Endothelial cell of umbilical vein (primary cell): ENCODE results near the gene NCL.

- PRO-cap: no peak
CAGE:
- cytosol, long polyA minus RNA: no peak
- cytosol, long polyA plus RNA: no peak
- long polyA plus RNA: no peak
- nucleus, long polyA minus RNA: no peak
- nucleus, long polyA plus RNA: no peak
Measured at GRCh38 chr2:230361502-230361860, 34.5 kb downstream of the SP140L start.

GRCh38 chr2:230409339-230409548 is 6.8 kb upstream of the SP100 start:
- PRO-cap: no peak
CAGE:
- cytosol, long polyA minus RNA: no peak
- cytosol, long polyA plus RNA: no peak
- long polyA plus RNA: no peak
- nucleus, long polyA minus RNA: no peak
- nucleus, long polyA plus RNA: no peak

GRCh38 chr2:230439667-230440083 is 23.7 kb downstream of the SP100 start:
- PRO-cap: no peak
CAGE:
- cytosol, long polyA minus RNA: no peak
- cytosol, long polyA plus RNA: no peak
- long polyA plus RNA: no peak
- nucleus, long polyA minus RNA: no peak
- nucleus, long polyA plus RNA: no peak

GRCh38 chr2:230449304-230449905 is 33.4 kb downstream of the SP100 start:
- PRO-cap: no peak
CAGE:
- cytosol, long polyA minus RNA: no peak
- cytosol, long polyA plus RNA: no peak
- long polyA plus RNA: no peak
- nucleus, long polyA minus RNA: no peak
- nucleus, long polyA plus RNA: no peak

DNA sequence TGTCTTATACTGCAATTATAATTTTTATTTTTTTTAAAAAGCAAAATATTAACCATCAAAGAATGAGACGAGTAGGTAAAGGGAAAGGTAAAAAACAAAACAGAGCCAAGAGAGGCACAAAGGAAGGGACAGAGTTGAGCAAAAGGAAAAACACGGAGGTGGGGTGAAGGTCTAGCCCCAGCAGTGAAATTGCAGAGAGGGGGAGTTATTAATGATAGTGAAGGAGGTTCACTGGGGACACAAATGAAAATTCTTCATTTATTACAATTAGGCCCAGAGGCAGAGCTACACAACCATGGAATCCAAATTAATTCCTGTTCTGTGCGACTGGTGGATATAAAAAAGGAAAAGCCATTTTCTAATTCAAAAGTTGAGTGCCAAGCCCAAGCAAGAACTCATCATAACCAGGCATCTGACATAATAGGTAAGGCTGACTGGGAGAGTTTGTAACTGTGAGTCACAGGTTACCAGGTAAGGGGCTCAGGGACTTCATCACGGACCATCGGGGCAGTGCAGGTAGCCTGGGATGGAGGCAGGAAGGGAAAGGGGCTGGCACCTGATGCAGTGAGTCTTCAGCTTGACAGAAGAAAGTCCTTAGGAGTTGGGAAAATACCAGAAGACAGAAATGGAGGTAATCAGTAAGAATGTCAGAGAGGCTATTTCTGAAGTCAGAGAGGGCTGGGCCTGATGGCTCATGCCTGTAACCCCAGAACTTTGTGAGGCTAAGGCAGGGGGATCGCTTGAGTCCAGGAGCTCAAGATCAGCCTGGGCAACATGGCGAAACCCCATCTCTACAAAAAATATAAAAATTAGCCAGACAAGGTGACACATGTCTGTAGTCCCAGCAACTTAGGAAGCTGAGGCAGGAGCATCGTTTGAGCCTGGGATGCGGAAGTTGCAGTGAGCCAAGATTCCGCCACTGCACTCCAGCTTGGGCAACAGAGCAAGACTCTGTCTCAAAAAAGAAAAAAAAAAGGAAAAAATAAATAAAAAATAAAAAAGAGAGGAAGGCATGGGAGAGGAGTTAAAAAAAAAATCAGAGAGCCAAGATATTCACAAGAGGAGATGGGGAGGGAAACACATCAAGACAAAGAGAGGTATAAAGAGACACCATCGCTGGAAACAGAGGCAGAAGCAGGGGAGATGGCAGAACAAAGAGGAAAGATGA is 45.4 kb downstream of the SP100 start:
- PRO-cap: no peak
CAGE:
- cytosol, long polyA minus RNA: no peak
- cytosol, long polyA plus RNA: no peak
- long polyA plus RNA: no peak
- nucleus, long polyA minus RNA: no peak
- nucleus, long polyA plus RNA: no peak

- PRO-cap: no peak
CAGE:
- cytosol, long polyA minus RNA: no peak
- cytosol, long polyA plus RNA: no peak
- long polyA plus RNA: no peak
- nucleus, long polyA minus RNA: no peak
- nucleus, long polyA plus RNA: no peak
Measured at GRCh38 chr2:230643447-230644475, 68.9 kb upstream of the CAB39 start.

DNA sequence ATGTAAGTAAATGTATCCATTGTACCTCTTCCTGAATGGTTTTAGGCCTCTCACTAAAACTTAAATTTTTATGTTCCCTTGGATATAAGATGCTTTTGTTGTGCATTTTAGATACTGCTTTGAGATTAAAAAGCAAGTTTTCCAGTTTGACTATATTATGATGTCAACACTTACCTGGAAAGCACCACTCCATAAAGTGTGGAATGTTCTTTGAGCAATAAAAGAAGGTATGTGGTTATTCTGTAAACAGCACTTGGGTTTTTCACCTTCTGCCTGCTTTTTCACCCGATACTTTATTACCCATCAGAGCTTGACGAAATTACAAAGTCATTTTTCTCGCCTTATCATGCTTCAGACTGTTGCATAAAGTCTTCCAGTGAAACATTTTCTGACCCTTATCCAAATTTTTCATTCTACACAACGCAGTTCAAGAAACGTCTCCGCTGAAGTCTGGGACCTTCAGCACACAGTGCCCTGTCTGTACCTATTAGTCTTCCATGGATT is 25.1 kb downstream of the CAB39 start:
- PRO-cap: no peak
CAGE:
- cytosol, long polyA minus RNA: no peak
- cytosol, long polyA plus RNA: no peak
- long polyA plus RNA: no peak
- nucleus, long polyA minus RNA: no peak
- nucleus, long polyA plus RNA: no peak

- PRO-cap: no peak
CAGE:
- cytosol, long polyA minus RNA: no peak
- cytosol, long polyA plus RNA: no peak
- long polyA plus RNA: no peak
- nucleus, long polyA minus RNA: no peak
- nucleus, long polyA plus RNA: no peak
Measured at GRCh38 chr2:230779575-230780329, 67.1 kb downstream of the CAB39 start.

DNA sequence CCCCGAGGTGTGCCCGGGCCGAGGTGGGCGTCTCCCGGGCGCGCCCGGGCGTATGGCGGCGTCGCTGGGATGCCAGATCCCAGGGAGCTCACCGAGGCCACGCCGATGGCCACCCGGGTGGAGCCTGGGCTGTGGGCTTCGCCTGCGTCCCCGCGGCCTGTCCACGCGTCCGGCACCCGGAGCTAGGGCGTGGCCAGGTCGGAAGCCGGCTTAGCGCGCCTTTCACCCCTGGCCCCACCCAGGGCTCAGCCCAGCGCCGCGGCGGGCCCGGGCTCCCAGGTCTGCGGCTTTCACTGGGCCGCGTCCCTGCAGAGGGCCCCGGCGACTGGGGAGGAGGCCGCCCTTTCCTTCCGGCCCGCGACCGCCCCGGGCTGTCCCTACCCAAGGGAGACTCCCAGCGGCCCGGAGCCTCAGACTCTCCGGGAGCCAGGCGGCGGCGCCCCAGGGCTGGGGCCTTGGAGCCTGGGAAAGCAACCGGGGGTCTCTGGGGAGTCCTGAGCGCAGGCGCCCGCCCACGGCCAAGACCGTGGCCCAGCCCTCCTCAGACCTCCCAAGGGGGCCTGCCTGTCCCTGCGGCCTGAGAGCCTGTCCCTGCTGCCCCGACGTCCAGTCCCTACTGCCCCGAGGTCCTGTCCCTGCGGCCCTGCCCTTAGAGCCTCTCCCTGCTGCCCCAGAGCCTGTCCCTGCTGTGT is 36.3 kb upstream of the ITM2C start:
- PRO-cap: no peak
CAGE:
- cytosol, long polyA minus RNA: no peak
- cytosol, long polyA plus RNA: no peak
- long polyA plus RNA: no peak
- nucleus, long polyA minus RNA: no peak
- nucleus, long polyA plus RNA: no peak

- PRO-cap: no peak
CAGE:
- cytosol, long polyA minus RNA: no peak
- cytosol, long polyA plus RNA: no peak
- long polyA plus RNA: no peak
- nucleus, long polyA minus RNA: no peak
- nucleus, long polyA plus RNA: no peak
Measured at GRCh38 chr2:230867882-230868513, 3.3 kb downstream of the ITM2C start.

DNA sequence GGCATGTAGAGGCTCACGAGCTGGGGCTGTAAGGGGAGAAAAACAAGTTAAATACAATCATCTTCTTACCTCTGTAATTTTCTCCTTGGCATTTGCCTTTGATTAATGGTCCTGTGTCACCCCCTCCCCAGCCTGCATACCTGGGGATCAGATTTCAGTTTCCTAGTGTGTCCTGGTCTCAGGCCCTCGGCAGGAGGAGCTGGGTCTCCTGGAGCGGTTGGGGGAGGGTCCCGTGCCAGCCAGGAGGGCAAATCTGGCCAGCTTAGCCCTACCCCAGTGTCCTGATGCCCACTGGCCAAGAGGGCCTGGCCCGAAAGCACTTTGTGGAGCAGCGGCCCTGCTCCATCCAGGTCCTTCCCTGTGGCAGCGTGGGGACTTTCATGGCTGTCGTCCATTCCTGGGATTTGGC is 3.8 kb downstream of the ITM2C start:
- PRO-cap: no peak
CAGE:
- cytosol, long polyA minus RNA: no peak
- cytosol, long polyA plus RNA: no peak
- long polyA plus RNA: no peak
- nucleus, long polyA minus RNA: no peak
- nucleus, long polyA plus RNA: no peak

DNA sequence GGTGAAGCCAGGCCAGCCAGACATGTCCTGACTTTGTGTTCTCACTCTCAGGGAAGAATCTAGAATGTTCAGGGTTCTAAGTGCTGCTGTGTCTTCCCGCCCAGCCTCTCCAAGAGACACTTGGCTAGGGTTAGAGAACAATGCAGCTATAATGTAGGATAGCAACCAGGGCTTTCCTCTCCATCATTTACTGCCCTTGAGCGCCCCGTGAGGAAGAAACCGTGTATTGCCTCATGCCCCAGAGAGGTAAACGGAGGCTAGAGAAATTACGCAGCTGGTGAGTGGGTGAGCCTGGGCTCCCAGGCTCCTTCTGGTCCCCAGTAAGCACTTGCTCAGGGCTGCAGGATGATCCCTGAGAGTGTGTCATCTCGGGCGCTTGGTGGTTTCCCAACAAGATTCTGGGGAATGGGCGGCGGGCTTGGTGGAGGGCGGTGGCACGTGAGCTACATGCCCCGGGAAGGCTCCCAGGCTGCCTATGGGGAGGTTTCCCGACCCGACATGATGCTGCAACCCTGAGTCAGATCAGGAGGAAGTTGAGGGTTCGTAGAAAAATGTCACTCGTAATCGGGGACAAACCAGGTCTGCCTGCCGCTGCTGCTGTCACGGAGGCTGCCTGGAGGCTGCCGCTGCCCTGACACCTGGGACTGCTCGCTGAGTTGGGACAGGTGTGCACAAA is 527 bp downstream of the GPR55 start:
- PRO-cap: no peak
CAGE:
- cytosol, long polyA minus RNA: no peak
- cytosol, long polyA plus RNA: no peak
- long polyA plus RNA: no peak
- nucleus, long polyA minus RNA: no peak
- nucleus, long polyA plus RNA: no peak

DNA sequence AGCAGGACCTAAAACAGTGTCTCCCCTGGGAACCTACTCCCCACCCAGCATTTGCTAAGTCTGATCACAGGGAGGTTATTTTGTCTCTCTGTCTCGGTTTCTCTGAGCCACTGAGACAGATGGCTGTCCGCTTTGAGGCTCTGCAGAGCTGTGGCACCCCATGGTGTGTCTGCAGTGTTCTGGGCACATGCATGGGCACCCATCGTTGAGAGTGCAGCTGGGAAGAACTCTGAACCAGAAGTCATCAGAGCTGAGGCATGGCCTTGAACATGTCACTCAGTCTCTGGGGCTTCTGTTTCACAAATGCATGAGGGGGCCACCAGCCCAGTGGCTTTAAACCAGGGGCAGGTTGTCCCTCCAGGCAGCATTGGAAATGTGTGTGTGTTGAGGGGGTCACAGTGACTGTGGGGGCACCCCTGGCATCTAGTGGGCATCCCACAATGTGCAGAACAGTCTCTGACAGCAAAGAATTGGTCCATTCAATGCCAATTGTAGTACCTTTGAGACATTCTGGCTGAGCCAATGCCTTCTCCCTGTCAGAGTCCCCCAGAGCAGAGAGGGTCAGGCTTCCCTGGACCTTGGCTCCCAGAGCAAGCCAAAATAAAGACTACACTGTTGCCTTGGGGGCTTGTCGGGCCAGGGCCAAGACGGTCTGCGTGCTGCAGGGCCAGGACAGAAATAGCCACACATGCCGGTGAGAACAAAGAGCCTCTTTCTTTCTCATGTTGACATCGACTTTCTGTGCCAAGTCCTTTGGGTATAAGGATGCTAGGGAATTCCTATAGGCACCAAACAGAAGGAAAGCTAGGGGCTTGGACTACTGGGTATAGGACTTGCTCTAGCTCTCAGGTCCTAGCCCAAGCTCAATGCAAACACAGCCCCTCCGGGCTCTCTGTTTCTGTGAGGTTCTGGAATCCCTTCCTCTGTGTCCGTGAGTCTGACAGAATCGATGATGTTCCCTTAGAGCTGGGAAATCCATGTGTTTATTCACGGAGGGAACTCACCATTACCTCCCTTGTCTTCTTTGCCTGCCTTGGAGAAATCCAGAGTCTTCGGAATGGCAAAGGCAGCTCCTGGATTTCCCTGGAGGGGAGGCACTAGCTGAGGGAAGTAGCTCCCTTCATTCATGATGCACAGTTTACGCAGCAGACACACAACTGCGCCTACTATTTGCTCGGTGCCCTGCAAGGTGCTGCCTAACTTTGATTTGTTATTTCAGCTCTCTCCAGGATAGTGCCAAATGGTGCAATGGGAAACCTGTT is 9.1 kb upstream of the PSMD1 start:
- PRO-cap: no peak
CAGE:
- cytosol, long polyA minus RNA: no peak
- cytosol, long polyA plus RNA: no peak
- long polyA plus RNA: no peak
- nucleus, long polyA minus RNA: no peak
- nucleus, long polyA plus RNA: no peak

- PRO-cap: no peak
CAGE:
- cytosol, long polyA minus RNA: no peak
- cytosol, long polyA plus RNA: no peak
- long polyA plus RNA: no peak
- nucleus, long polyA minus RNA: no peak
- nucleus, long polyA plus RNA: no peak
Measured at GRCh38 chr2:231241707-231242638, 43.5 kb downstream of the ARMC9 start.

DNA sequence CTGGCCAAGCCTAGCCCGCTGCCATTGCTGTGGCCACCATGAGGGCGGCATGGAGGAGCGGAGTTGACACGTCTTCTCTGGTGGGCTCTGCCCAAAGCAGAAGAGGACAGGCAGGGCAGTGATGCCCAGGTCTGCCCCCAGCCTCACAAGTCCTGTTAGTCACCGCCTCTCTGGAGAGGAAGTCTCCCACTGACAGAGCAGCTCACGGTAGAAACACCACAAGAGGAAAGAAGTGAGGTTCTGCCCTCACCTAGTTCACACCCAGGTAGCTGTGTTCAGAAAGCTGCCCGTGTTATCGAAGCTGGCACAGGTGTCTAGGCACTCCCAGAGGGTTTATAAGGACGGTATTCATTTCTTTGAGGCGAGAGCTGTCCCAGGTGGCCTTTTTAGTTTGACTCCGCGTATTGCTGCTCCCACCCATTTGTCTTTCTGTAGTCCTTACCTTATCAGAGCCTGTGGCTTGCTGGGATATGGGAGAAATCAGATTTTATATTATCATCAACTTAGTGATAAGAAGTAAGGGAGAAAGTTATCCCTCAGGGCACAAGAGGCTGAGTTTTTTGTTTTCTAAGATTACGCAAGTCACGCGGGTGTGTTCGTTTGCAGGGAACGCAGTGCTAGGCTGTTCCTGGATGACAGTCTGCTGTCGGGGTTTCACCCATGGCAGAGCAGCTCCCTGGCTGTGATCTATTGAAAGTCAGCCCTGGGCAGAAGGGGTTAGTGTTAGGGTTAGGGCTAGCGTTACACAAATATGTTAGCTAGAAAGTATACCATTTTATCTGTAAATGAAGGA is 46.5 kb downstream of the ARMC9 start:
- PRO-cap: no peak
CAGE:
- cytosol, long polyA minus RNA: no peak
- cytosol, long polyA plus RNA: no peak
- long polyA plus RNA: no peak
- nucleus, long polyA minus RNA: no peak
- nucleus, long polyA plus RNA: no peak

DNA sequence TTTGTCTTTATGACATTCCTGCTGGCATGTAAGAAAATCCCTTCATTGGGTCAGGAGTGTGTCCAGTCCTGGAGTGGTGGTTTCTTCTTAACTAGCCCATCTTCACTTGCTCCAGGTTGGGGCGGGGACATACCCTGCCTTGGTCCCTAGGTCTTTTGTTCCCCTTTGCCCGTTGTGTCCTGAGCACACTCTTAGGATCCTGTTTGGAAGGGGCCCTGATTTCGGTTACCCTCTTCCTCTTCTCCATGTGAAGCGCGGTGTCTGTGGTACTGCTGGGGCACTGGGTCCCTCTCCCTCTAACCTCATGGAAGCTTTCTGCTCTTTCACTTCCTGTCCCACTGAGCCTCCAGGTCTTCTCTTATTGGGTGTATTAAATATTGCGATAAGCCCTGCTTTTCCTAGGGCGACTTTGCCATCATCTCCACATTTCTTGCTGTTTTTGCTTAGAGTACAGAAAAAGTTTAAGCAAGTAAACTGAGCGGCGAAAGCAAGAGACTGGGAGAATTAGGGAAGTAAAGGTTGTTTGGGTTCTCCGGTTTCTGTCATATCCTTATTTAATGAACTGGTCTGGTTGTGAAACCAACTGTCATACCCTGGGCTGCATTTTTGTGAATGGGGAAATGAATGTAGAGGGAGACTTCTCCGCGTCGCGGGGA is 73.9 kb upstream of the B3GNT7 start:
- PRO-cap: no peak
CAGE:
- cytosol, long polyA minus RNA: no peak
- cytosol, long polyA plus RNA: no peak
- long polyA plus RNA: no peak
- nucleus, long polyA minus RNA: no peak
- nucleus, long polyA plus RNA: no peak

DNA sequence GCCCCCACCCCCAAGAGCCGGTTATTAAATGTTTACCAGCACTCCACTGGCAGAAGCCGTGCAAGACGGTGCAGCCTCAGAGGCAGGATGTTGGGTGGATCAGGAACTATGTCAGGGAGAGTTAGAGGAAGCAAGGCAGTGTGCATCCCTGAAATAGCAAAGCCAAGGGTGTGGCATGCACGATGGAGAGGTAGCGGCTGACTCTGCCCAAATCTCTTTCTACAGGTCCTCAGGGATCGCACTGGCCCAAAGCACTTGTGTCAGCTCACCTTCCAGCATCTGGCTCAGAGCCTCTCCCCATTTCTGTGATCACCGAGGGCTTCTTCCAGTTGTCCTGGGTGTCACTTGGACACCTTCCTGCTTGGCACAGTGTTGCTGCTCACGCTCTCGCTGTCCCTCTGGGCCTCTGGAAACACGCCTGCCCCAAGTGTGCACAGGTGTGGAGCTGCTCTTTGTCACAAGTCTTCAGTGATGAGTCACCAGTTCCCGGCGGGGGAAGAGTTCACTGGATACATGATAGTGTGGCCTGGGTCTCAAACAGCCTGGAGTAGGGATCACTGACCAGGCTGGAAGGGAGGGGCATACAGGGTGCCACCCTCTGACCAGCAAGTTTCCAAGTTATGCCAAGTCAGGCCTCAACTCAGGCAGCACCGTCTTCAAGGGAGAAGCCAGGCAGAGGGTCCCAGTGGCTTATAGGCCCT is 17.3 kb upstream of the B3GNT7 start:
- PRO-cap: no peak
CAGE:
- cytosol, long polyA minus RNA: no peak
- cytosol, long polyA plus RNA: no peak
- long polyA plus RNA: no peak
- nucleus, long polyA minus RNA: no peak
- nucleus, long polyA plus RNA: no peak

GRCh38 chr2:231396334-231396972 is 943 bp downstream of the B3GNT7 start:
- PRO-cap: no peak
CAGE:
- cytosol, long polyA minus RNA: no peak
- cytosol, long polyA plus RNA: no peak
- long polyA plus RNA: no peak
- nucleus, long polyA minus RNA: no peak
- nucleus, long polyA plus RNA: no peak

DNA sequence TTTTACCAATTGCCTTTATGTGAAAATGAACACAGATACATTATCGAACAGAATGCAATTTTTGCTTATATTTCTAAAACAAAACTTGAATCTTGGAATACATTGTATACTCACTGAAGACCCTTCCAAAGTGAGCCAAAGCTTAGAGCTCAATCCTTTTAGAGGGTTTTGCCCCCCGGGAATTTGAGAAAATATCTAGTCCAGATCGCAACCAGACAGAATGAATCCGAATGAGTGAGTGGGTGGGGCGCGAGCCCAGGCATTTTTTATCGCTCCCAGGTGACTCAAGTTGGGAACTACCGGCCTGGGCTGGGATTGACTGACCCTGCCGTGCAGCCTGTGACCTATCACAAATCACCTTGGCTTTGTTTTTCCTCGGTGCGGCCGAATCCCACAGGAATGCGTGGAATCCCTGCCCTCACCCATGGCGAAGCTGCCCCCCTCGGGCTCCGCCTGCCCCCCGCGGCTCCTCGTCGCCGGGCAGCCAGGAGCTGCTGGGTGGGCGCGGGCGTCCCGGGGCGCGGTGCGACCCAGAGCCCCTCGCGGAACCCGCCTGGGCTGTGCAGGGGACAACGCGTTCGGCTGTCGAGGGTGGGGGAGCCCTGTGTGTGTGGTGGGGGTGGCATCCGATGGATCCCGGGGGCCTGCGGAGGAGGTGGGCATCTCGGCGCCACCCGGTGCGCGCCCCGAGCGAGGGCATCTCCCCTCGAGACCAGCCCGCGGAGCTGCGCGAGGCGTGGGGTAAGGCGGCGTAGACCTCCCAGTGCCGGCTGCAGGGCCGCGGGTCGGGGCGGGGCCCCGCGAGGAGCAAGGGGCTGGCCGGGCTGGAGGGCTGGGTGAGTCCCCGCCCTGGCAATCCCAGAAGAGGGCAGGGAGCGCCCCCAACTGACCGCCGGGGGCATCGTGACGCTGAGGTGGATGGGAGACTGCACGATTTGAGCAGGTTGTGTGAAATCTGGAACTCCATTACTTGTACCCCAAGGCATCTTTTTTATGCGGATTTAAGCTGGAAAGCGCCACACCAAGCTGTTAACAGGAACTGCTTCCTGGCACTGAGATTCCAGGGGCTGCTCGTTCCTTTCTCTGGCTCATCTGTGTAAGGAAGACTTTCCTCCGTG is 16.5 kb downstream of the B3GNT7 start:
- PRO-cap: bidirectional peak, plus-strand start at position 912 of the sequence, minus-strand start at position 782 of the sequence
CAGE:
- cytosol, long polyA minus RNA: no peak
- cytosol, long polyA plus RNA: no peak
- long polyA plus RNA: no peak
- nucleus, long polyA minus RNA: no peak
- nucleus, long polyA plus RNA: no peak

GRCh38 chr2:231463566-231464555 is at the start of gene NCL:
Gene NCL, minus strand, starts transcription at chr2:231464484.
- PRO-cap: unidirectional peak, plus-strand start at chr2:231463884; bidirectional peak, plus-strand start at chr2:231464270, minus-strand start at chr2:231464144; bidirectional peak, plus-strand start at chr2:231464763, minus-strand start at chr2:231464484
CAGE:
- cytosol, long polyA minus RNA: start-site peak on the minus strand at chr2:231464453-231464514, 2,839 reads
- cytosol, long polyA plus RNA: start-site peak on the minus strand at chr2:231464350-231464498, 6,950 and 9,870 reads in 2 replicates
- long polyA plus RNA: start-site peak on the minus strand at chr2:231464353-231464534, 8,664 and 9,407 reads in 2 replicates
- nucleus, long polyA minus RNA: start-site peak on the minus strand at chr2:231464431-231464498, 10,650 reads
- nucleus, long polyA plus RNA: start-site peak on the minus strand at chr2:231464353-231464514, 8,486 and 10,713 reads in 2 replicates